ENCODE results near the genes FLG, LCE2D, LCE1C, LCE7A, SMCP, SPRR1B, LELP1 and S100A7A.

- PRO-cap = no peak
- RAMPAGE, long total RNA, 3 experiments = no peak in any of the 3 experiments
These were observed 3.5 kb downstream of the MRPL9 start for GRCh38 chr1:151759650-151760305.

- PRO-cap = no peak
- RAMPAGE, long total RNA, 3 experiments = no peak in any of the 3 experiments
These were observed 947 bp upstream of the C2CD4D start for GRCh38 chr1:151840462-151841072.

DNA sequence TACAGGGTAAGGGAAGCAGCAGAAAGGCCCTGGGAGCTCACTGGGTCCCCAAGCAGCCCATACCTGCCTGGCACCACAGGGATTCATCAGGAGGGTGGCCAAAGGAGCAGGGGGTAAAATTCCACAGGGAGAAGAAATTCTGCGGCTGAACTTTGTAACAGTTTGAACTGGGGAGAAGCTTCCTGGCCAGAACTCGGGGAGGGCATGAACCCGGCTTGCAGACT is 11.5 kb downstream of the THEM4 start:
- PRO-cap = unidirectional peak, plus-strand start at position 160 of the sequence
- RAMPAGE, long total RNA, 3 experiments = no peak in any of the 3 experiments

- PRO-cap = no peak
- RAMPAGE, long total RNA, 3 experiments = no peak in any of the 3 experiments
These were observed 40.3 kb downstream of the S100A10 start for GRCh38 chr1:151953409-151953711.

GRCh38 chr1:152001041-152001822 is 7.6 kb upstream of the S100A10 start:
- PRO-cap = no peak
- RAMPAGE, long total RNA, 3 experiments = no peak in any of the 3 experiments

- PRO-cap = no peak
- RAMPAGE, long total RNA, 3 experiments = no peak in any of the 3 experiments
These were observed 7.8 kb downstream of the S100A11 start for GRCh38 chr1:152028951-152029539.

- PRO-cap = no peak
- RAMPAGE, long total RNA, 3 experiments = no peak in any of the 3 experiments
These were observed 2.9 kb downstream of the TCHH start for GRCh38 chr1:152112065-152113069.

- PRO-cap = no peak
- RAMPAGE, long total RNA, 3 experiments = no peak in any of the 3 experiments
These were observed at the start of gene FLG for GRCh38 chr1:152325042-152325330. TSS of gene FLG (minus strand) at chr1:152325239.

DNA sequence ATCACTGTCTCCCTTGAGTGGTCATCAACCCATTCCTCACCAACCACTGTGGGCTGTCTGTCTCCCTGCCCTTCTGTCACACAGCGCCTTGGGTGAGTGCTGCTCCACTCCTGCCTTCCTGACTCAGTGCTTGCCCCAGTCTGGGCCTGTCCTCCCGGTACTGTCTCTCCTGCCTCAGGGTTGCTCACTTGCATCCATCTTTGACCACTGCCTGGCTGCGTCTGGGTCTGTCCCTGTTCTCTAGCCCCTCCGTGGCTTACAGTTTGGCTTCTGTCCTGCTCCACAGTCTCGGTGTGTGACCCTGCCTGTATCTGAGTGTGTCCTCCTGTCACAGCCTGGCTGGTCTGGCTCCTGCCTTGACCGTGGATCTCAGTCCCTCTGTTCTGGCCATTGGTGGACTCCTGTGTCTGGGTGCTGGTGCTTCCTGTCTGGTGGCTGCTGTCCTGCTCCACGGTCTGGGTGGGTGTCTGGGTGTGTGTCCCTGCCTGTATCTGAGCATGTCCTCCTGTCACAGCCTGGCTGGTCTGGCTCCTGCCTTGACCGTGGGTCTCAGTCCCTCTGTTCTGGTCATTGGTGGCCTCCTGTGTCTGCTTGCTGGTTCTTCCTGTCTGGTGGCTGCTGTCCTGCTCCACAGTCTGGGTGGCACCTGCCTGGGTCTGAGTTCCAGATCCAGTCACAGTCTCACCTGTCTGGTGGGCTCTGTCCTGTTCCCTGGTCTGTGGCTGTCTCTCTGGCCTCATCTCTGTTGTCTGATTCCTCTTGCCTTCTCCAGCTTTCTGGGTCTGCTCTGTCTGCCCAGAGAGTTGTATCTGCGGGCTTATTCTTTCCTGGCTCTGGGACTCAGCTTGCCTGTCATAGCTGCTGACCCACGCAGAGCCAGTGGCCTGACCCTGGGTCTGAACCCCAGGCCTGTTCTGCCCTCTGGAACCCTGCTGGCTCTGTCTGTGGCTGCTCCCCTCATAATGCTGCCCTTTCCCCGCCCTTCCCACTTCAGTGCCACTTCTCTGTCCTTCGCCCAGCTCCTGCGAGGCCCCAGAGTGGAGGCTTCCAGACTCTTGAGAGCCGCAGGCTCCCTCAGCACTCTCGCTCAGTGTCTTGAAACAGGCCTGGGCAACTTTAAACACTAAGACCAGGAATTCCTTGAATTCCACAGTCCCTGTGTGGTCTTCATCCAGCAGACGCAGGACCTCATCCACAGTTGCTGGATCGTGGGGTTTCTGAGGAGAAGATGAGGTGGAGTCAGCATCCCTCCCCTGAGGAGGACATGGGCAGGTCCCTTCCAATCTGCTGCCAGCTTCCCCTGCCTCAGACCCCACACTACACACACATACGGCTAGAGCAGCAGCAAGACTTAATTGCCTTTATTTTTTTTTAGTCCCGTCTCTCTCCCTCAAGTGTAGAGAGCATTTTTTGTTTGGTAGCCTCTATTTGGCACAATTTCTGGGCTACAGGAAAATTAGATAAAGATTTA is 3.8 kb downstream of the CRNN start:
- PRO-cap = no peak
- RAMPAGE, long total RNA, 3 experiments = no peak in any of the 3 experiments

DNA sequence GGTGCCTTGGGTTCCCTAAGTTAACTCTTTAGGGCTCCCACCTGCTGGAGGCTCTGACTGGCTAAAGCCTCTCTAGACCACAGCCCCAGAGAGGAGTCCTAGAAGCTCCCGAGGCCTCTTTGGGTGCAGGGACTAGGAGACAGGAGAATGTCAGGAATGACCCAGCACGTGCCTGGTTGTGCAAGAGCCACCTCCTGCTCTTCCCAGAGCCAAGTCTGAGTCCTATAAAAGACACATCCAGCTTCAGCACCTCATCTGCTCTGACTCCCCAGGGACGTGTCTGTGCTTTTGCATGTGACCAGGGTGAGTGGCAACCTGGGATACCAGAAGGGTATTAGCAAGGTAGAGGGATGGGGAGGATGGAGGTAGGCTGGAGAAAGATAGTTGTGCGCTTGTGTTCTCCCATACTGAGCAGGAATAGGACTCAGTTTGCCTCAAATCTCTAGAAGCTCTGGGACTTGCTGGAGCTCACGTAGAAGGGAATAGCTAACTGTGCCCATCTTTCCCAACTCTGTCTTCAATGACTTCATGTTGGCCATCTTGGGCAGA is at the start of gene LCE2D:
TSS of gene LCE2D (plus strand) at position 254 of the 549 bp plus-strand sequence.
- PRO-cap = no peak
- RAMPAGE, long total RNA, 3 experiments = no peak in any of the 3 experiments

DNA sequence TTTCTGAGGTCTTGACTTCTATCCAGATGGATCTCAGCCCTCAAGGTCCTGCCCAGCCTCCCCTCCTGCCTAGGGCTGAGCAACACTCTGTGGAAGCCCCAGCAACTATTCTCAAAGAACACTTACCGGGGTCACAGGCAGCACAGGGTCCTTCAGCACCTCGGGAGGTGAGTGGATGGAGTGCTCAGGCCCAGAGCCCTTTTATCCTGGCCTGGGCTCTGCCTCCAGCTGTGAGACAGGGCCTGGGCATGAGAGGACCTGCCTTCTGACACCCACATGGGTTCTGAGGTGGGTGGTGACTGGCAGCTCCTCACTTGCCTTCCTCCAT is at the start of gene LCE1C:
TSS of gene LCE1C (minus strand) at position 177 of the 328 bp plus-strand sequence.
- PRO-cap = no peak
- RAMPAGE, long total RNA, 3 experiments = no peak in any of the 3 experiments

DNA sequence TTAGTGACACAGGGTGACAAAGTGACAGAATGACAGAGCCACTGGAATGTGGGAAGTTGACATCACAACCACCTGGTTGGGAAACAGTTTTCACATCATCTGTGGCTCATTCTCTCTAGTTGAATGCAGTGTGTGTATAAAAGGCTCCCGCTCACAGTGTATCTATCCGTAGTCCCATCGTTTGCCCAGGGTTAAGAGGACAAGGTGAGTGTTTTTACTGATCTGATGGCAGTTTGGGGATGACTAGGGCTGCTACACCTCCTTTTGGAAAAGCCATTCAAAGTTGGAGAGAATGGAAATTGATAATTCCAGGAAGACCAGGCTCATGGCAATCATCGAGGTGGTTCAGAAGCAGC is at the start of gene LCE7A:
TSS of gene LCE7A (plus strand) at position 169 of the 356 bp plus-strand sequence.
- PRO-cap = no peak
- RAMPAGE, long total RNA, 3 experiments = no peak in any of the 3 experiments

GRCh38 chr1:152878040-152878376 is at the start of gene SMCP:
TSS of gene SMCP (plus strand) at chr1:152878322.
- PRO-cap = no peak
- RAMPAGE, long total RNA, 3 experiments = no peak in any of the 3 experiments

GRCh38 chr1:153031072-153031386 is at the start of gene SPRR1B:
TSS of gene SPRR1B (plus strand) at chr1:153031203.
- PRO-cap = no peak
- RAMPAGE, long total RNA, 3 experiments = no peak in any of the 3 experiments

DNA sequence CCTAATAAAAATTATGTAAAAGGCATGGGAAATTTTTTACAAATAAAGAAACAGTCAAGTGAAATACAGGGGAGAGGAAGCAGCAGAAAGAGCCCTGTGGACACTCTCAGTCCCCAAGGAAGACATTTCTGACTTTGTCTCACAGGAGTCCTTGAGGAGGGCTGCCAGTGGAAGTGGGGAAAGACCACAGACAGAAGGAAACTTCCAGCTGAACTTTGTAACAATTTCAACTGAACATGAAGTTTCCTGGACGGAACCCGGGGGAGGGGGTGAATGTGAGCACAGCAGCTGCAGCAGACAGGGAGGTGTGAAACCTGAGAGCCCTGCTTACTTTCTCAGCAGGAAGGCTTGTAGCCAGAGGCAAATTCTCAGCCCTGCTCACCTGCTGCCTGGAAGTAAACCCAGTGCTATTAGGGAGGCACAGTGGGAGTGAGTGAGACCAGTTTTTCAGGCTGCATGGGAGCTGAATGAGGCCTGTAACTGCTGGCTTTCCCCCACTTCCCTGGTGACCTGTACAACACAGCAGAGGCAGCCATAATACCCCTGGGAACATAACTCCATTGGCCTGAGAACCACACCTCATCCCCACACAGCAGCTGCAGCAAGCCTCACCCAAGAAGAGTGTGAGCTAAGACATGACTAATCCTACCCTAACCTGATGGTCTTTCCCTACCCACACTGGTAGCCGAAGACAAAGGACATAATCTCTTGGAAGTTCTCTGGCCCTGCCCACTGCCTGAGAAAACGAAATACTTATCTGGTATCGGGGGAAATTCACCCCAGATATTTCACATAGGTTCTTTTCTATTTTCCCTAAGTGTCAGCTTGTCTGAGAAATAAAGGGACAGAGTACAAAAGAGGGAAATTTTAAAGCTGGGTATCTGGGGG is 9.6 kb upstream of the SPRR2F start:
- PRO-cap = no peak
- RAMPAGE, long total RNA, 3 experiments = no peak in any of the 3 experiments

GRCh38 chr1:153203239-153203709 is at the start of gene LELP1:
TSS of gene LELP1 (plus strand) at chr1:153203430.
- PRO-cap = no peak
- RAMPAGE, long total RNA, 3 experiments = no peak in any of the 3 experiments

DNA sequence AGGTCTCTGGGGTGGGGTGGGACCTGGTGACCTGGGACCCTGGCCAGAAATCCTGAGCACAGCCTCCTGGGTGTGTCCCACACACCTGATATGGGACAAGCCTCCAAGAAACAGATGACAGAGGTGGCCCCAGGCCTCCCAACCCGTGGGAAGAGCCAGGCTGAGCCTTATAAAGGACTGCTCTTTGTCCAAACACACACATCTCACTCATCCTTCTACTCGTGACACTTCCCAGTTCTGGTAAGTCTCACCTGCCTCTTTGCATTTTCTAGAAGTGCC is at the start of gene S100A7A:
TSS of gene S100A7A (plus strand) at position 197 of the 279 bp plus-strand sequence.
- PRO-cap = no peak
- RAMPAGE, long total RNA, 3 experiments = no peak in any of the 3 experiments

GRCh38 chr1:153466124-153466806 is 5.8 kb upstream of the S100A7 start:
- PRO-cap = no peak
- RAMPAGE, long total RNA, 3 experiments = no peak in any of the 3 experiments

DNA sequence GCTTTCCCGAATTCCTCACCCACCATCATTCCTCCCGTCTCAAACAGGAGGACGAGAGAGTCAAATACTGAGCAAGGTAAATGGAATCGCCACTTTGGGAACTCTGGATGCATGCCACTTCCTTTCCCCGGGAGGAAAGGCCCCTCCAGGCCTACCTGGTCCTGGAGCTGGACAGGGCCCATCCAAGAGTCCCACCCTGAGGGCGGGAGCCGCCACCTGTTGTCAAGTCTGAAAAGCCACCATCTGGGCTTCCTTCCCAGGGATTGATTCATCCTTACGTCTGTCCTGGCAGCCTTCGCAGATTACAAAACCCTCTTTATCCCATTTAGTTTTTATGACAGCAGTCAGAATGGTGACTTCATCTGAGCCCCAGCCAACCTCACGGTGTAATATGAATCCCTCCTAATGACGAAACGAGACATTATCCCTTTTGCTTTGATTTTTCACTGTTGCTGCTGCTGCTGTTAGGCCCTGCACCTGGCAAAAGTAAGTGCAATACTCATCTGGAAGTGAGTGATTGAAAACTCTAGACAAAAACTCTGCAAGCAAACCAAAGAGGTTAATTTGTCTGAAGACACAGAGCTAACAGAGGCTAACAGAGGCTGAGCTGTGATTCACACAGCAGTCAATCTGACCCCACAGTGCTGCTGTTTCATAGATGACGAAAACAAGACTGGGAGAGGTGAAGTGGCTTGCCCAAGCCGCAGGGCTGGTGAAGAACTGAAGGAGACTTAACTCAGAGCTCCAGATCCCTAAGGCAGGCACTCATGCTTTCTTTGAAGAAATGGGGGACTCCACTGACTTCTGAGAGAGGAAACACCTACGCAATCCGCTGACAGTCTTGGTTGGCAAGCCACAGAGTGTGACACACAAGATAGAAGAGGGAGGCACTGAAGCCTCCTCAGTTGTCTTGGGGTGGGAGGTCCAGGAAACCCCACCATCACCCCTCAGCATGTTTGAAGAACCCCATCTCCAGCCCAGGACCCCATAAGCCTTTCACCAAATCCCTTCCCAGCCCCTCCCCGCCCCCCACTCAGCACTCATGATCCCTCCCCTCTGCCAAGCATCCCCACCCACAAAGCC is 30.0 kb upstream of the S100A7 start:
- PRO-cap = no peak
- RAMPAGE, long total RNA, 3 experiments = no peak in any of the 3 experiments

DNA sequence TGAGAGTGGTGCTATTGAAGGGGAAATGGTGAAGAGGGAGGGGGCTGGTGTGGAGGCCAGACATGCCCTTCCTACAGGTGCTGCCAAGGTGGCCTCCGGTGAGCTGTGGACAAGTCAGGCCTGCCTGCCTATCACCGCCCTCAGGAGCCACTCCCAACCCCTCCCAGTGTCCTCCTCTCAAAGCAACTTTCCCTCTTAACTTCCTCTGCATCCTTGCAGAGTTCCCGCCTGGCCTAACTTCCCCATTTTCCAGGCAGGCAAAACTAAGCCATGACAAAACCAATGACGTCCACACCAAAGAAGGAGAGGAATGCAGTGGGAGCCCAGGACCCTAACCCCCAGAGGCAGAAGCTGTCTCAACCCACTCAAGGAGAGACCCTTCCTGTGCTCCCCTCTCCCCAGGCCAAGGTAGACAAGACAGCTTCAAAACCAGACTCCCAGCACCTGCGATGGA is 948 bp upstream of the S100A6 start:
- PRO-cap = no peak
- RAMPAGE, long total RNA, 3 experiments = no peak in any of the 3 experiments